Thoracic aorta (tissue), 1 donor: ENCODE measurements around a stretch of chr11.

GRCh38 chr11:69464483-69464984 is 170.6 kb downstream of the MYEOV start:
- RAMPAGE, long total RNA = no peak

GRCh38 chr11:69470215-69470819 is 170.6 kb upstream of the CCND1 start:
- RAMPAGE, long total RNA = no peak

DNA sequence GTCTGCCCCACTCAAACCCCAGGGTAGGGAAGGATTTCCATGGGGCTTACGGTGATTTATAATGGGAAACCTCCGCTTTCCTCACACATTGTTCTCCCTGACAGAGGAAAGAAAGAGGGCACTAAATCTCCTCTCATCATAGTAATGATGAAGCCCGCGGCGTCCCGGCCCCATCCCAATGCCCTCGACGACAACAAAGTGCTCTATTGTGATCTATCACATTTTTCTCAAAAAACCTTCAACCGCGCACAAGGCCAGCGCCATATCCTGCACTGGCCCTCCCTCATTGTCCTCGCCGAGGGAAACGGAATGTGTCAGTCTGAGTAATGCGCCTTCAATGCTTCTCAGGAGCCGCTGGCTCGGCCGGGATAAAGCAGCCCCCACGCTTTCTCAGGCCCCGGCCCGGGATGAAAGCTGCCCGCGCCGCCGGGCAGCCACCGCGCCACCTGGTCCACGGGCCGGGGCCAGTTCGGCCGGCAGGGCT is 169.7 kb upstream of the CCND1 start:
- RAMPAGE, long total RNA = no peak

- RAMPAGE, long total RNA = no peak
These were observed 151.6 kb upstream of the CCND1 start for GRCh38 chr11:69489259-69489866.

DNA sequence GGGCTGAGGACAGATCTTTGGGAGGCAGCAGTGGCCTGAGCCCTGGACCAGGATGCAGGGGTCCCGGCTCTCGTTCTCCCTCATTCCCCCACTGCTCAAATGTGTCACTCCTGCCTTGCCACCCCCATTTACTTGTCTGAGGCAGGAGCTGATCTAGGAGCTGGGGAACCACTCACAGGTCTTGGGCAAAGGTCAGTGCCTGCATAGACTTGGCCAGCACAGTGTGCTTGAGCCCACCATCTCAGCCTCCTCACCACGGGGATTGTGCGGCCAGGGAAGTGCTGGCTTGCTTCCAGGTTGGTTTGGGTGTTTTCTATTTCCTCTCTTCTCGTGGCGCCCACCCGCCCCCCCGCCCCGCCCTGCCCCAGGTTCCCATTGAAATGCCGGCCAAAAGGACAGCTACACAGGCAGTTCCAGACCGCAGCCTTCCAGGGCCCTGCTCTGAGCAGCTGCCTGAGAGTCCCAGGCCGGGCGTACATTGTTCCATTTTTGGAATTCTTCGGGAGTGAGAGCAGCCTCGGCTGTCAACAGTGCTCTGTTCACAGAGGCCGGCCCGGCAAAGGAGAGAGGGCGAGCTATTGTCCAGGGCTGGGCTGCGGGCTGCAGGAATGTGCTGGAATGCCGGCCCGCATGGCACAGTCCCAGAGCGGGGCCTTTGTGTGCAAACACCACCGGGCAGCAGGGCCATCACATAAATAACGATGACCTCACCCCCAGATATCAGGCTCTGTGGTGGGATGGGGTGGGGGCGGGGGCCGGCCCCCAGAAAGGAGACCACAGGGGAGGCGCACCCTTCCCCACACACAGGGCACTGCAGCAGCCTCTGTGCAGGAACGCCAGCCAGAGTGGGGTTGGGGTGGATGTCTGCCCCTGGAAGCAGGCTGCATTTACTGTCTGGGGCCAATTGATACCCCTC is 143.9 kb upstream of the CCND1 start:
- RAMPAGE, long total RNA = no peak

DNA sequence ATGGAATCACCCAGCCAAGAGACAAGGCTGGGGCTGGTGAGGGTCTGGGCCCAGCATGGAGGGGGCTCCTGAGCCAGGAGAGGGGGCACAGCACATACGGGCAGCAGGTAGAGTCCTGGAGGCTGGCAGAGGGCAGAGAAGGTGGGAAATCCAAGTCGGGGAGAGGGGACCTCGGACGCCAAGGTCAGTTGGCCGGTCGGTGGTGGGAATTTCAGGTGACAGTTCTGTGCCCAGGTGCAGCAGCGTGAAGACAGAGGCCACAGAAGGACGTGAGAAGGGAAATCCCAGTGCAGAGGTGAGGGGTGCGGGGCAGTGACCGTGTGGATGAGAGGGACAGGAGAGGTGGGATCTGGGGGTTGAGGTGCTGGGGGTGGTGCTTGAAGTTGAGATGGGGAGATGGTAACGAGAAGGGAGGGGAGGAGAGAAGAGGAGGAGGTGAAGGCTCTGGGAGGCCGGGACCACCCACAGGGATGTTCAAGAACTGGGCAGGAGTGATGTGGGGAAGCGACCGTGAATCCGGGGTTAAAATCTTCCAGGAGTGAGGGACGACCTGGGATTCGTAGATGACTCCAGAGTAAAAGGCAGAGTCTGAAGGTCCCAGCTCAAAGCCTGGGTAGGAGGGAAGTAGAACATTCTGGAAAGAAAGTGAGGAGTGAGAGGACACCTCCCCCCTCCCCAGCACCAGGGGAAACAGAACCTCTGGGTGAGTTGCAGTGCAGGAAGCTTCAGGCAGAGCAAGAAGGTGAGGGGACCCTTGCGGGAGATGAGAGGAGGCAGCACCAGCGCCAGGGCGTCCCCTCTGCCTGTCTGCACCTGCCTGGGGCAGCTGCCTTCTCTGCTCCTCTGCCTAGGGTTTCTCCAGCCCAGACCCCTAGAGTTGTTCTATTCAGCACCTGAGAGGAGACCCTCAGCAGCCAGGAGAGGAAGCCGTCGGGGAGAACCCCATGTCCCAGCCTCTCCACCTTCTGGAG is 110.0 kb upstream of the CCND1 start:
- RAMPAGE, long total RNA = no peak

- RAMPAGE, long total RNA = no peak
These were observed 101.0 kb upstream of the CCND1 start for GRCh38 chr11:69539648-69540637.

- RAMPAGE, long total RNA = no peak
These were observed 3.9 kb upstream of the CCND1 start for GRCh38 chr11:69636994-69637612.

- RAMPAGE, long total RNA = no peak
These were observed 11.7 kb downstream of the CCND1 start for GRCh38 chr11:69652183-69653453.

DNA sequence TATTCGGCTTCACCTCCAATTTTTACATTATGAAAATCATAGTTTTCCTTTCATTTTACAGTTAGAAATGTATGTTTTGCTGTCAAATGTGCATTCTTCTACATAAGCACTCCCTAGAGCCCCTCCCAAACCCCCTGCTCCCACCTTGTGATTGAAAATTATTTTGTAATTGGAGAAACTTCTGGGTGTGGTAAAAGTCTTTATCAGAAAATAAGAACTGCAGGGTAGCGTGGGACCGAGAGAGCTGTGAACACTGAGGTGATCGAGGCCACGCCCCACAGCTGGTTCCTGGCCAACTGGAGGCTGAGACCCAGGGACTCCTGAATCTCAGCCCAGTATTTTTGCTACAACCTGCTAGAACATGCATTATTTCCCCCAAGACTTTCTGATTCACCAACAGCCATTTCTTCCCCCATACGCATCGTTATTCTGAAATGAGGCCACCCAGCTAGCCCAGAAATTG is 3.2 kb upstream of the FGF19 start:
- RAMPAGE, long total RNA = no peak

DNA sequence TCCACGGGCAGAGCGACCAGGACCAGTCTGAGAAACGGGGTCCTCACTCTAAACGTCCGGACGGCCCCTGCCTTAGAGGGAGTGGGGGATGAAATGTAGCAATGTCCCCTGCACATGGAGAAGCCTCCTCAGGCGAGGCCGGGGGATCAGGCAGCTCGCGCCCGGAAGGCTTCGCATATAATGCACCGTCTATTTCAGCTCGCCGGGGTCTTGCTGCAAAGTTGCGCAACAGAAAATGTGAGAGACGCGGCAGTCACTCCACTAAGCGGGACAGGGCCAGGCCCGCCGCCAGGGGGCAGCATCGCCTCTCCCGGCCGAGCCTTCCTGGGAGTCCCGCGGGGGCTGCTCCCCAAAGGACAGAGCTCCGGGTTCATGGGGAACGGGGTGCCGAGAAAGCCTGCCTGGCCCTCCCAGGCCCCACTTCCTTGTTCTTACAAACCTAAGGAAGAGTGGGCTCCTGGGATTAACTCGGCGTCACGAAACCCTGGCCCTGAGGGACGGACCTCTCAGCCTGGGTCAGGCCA is 99.6 kb upstream of the FGF3 start:
- RAMPAGE, long total RNA = no peak

DNA sequence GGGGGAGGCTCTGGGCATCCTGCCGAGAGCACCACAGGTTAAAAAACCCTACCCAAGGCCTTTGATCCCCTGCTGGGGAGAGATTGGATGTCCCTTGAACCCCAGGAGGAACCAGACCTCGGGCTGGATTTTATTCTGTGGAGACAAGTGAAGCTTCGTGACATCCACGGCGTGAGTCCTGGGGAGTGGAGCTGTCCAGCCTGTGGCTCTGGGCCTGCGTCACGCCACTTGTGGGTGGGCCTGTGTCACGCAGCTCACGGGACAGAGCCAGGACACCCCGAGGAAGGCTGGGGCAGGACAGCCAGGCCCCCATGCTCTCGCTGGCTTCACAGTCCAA is 102.3 kb upstream of the FGF3 start:
- RAMPAGE, long total RNA = no peak

- RAMPAGE, long total RNA = no peak
These were observed 123.9 kb upstream of the FGF3 start for GRCh38 chr11:69943134-69943522.

GRCh38 chr11:69949306-69949812 is 128.8 kb upstream of the ANO1 start:
- RAMPAGE, long total RNA = no peak

- RAMPAGE, long total RNA = no peak
These were observed 98.6 kb upstream of the ANO1 start for GRCh38 chr11:69979123-69980360.

GRCh38 chr11:69985580-69986738 is 92.2 kb upstream of the ANO1 start:
- RAMPAGE, long total RNA = start-site peak on the plus strand at chr11:69985733-69985767, 20 reads; start-site peak on the plus strand at chr11:69985885-69986100, 44 reads

GRCh38 chr11:70326977-70327131 is 56.4 kb downstream of the PPFIA1 start:
- RAMPAGE, long total RNA = no peak

DNA sequence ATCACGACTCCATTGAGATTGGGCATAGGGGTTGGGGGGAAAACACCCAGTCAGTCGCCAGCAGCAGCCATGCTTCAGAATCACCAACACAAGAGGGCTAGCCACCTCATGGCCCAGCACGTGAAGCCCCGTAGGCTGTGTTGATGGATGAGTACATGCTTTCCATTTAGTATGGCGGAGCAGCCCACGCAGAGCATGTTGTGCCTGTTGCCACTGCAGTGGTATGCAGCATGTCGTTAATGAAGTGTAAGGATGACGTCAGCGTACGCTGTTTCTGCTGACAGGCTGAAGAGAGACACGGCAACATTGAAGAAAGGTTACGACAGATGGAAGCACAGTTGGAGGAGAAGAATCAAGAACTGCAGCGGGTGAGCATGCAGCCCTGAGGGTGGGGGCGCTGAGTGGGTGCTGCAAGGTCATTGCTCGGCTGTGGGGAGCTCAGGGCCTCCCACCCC is 62.7 kb downstream of the PPFIA1 start:
- RAMPAGE, long total RNA = no peak

DNA sequence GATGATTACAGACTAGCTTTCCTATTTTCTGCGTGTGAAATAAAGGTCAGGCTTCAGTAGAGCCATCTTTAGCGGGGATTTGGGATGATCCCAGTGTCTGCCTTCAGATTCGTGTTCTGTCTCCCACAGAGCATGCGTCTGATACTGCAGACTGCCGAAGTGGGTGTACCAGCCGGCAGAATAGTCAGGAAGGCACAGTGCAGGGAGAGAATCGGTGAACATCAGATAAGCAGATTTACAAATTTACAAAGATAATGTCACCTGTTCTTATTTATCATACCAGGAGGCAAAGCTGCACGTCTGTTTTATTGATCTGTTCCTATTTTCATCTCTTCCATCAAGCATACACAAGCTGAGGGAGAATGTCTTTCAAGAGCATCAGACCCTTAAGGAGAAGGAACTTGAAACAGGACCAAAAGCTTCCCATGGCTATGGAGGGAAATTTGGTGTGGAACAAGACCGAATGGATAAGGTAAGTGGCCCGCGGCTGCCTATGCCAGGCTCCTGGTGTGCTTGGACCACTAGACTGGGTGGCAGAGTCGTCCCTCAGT is 11.2 kb downstream of the CTTN start:
- RAMPAGE, long total RNA = no peak

GRCh38 chr11:70471153-70471941 is 73.0 kb downstream of the CTTN start:
- RAMPAGE, long total RNA = no peak